Measurements from ENCODE around the gene ORC4.

DNA sequence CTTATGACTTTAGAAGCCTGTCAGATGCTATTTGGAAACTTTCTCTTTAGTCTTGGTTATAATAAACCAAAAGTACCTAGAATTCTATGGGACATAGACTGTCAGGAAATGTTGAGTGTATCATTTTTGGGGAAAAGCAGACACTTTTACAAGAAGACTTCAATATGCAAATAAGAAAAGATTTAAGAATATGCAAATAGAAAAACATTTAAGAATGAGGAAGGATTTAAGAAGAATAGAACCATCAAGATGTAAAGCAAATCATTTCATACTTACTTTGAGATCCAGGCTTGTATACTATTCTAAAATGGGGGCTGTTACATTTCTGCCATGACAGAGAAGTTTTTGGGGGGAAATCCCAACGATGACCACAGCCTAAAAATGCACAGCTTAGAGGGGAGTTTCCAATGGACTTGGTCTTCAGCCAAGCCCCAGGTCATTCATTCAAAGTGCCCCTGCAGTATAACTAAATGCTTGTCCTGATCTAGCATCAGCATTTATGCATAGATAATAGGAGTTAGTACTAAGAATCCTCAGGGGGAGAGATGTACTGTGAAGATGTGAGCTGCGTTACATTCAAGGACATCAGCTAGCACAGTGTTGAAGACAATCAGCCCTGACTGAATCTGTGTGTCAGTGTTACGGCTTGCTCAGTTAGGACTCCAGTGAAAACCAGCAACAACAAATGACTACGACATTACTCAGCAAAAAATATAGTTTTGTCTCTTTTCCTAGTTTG is 26.6 kb upstream of the GTDC1 start:
- RAMPAGE, long total RNA: no peak
- RRBS: no CpG with 5 or more reads among the region's 4 CpGs

DNA sequence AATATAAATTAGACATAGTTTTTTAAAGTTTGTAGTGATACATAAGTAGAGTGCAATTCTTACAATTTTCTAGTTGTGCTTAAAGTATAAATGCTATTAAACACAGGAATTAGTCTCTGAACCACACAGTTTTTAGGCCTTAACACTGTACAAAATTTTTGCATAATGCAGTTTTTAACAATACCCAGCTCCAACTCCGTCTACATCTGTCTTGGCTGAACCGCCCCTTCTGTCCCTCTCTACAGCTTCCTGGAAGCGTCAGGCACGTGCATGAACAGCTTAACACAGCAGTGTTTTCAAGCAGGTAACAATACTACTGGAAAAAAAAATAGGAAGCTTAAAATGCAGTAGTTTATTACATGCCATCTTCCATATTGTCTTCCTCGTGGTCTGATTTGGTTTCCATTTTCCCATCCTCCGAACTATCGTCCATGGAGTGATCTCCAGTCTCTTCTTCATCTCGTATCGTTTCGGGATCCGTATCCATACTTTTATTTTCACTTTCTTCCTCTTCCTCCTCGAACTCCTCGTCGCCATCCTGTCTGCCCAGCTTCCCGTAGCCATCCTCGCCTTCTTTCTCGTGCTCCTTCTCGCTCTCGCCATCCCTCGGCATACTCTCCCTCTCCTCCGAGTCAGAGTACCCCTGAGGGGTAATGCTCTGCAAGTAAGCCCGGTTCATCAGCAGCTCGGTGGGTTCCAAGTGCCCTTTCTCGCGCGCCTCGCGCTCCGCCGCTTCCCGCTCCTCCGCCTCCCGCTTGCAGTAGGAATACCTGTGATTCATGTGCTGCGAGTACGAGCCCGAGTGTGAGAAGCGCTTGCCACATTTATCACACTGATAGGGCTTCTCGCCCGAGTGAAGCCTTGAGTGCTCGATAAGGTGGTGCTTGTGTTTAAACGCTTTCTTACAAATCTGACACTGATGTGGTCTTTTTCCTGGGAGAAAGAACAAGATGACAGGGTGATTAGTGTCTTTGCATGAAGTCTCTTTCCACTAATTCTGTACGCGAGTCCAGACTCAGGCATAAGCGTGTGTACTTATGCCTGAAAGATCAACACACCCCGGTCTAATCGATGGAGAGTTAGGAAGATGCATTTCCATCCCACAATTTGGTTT is 57.1 kb upstream of the GTDC1 start:
- RAMPAGE, long total RNA: no peak
- RRBS: no CpG with 5 or more reads among the region's 46 CpGs

- RAMPAGE, long total RNA: no peak
- RRBS: no CpG with 5 or more reads among the region's 7 CpGs
These were observed 92.4 kb upstream of the GTDC1 start for GRCh38 chr2:144424346-144425566.

DNA sequence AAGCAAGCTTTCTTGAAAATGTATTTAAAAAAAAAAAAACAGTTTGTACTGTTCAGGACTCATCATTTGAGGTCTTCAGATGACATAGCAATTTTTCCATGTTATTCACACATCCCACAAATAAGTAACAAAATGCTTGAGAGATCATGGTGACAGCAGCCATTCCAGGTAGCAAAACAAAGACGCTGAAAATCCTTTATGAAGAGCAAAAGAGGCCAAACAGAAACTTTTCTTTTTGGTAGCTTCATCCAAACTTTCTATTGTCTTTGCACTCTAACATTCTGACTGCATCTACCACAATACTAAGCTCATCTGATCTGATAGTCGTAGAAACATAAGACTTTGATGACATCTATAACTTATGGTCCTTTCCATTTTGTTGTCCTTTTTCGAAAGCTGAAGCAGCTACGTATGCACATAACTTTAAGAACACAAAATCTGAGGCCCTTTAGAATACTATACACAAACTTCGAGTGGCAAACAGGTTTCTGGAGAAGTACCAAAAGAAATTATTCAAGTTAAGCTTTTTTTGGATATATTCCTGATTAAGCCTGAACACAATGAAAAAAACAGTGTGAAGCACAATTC is 76.0 kb downstream of the ZEB2 start:
- RAMPAGE, long total RNA: no peak
- RRBS: no CpG with 5 or more reads among the region's 5 CpGs

DNA sequence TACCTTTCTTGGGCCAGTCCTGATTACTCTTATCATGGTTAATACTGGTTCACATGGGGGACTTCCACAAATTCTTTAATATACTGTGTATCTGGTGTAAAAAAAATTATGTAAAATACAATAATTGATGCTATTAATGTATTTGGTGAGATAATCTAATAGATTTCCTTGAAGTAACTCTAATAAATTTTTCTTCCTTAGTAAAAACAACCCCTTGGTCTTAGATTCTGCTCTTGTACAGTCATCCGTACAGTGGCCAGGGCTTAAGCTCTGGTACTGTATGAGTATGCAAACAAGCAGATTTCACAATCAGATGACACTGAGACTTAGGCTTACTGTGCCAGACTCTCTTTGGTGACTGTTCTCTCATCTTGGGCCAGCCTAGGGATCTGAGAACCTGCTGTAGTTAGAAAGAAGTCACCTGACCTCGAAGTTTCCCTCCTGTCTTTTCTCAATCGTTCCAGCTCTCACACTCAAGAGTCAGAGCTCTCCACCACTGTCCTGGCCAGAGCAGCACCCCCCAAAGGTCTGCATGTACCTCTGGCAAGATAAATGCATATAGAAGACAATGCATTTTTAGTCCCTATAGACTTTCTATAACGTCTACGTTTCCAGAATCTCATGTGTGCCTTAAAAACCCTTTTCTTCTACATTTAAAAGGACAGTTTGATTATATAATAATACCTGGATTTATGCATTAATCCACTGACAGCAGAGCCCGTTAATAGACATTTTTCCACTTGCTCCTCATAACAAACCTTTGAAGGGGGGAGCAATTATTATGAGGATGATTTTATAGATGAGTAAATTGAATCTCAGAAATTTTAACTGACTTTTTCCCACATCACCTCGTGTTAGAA is 63.2 kb downstream of the ZEB2 start:
- RAMPAGE, long total RNA: no peak
- RRBS: no CpG with 5 or more reads among the region's 7 CpGs

DNA sequence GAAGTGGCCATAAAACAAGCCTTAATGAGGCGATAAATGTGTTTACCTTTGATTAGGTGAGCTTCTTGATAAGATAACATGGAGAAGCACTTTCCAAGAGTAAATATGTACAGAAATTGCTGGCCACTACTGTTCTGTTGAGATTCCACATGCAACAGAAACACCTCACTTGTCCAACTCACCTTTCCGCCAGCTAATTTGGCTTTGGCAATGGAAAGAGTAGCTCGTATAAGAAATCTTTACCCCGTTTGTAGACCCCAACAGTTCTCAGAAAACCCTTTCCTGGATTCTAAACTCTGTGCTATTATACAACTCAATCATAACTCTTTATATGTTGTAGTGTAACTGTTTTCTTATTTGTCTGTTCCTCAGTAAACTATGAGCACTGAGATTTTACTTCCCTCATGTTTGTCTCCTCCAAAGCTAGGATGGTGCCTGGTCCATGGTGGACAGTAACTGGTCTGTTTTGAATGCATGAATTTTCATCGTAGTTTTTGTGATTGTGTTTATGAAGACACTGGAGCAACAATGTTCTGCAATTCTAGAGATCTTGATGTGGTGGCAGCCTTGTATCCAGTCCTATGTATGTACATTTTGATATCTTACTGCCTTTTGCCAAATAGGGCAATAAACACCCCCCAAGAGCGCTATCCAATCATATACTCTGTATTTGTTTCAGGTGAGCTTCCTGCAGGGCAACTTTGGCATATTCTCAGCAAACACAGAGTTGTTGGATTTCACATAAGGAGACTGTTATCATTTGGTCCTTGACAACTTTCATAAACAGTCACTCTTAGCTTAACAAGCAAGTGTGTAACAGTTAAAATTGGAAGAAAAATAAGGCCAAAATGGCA is 54.8 kb downstream of the ZEB2 start:
- RAMPAGE, long total RNA: no peak
- RRBS: no CpG with 5 or more reads among the region's 6 CpGs

DNA sequence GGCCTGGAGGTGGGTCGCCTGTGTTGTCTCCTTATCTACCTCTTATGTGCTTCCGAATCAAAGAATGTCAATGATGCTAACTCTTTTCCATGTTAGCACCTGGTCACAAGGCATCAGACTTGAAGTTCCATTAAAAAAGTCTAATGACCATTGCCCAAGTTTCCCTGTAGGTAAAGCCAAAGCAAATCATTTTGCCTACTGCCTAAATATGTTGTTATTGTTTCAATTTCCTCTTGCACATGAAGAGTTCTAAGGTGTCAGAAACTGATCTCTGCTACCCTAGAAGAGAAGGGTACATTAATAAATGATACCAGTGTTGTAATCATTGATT is 45.7 kb downstream of the ZEB2 start:
- RAMPAGE, long total RNA: no peak
- RRBS: no CpG with 5 or more reads among the region's 2 CpGs

DNA sequence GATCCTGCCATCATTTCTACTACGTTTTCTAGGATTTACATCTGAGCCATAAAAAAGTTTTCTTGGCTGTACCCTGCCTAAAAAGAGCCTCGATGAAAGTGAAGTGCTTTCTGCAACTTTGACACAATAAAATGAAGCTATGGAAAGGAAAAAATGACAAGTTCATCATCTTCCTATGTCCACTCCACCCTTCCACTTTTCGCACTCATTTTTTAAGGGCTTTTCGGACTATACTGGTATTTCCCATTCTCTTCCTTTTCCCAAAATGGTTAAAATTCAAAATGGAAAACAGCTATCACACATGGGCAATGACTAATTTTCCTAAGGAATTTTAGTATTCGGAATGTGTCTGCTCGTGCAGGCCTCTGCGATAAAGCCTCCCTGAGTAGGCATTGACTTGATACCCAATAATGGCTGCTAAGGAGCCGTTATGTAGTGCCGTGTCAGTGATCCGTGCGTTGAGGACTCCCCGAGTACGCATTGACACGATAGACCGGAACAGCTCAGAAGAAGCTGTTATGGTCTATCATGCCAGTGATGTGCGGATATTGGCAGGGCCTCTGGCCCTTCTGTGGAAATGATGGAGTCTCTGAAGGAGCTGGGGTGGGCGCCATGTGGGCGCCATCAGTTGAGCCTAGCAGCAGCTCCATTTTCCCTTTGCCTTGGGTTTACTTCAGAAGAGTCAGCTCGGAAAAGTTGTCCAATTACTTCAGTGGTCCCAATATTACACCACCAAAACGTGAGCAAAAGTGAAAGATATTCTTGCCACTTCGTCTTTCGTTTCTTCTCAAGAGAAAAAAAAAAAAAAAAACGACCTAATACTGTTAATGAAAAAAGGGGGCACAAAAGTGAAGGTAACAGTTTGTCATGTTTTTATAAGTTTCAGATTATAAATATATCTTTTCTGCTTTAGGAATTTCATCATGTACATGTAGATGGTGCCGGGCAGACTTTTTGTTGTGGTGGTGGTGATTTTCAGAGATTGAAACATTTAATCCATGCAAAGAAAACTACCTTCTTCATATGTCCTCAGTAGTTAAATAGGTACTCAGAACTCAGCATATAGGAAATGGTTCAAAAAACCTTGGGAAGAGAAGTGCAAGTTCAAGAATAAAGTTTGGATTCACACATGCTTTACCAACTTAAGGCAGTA is 29.0 kb downstream of the ZEB2 start:
- RAMPAGE, long total RNA: no peak
- RRBS: no CpG with 5 or more reads among the region's 24 CpGs

GRCh38 chr2:144518974-144519790 is 737 bp downstream of the ZEB2 start:
- RAMPAGE, long total RNA: no peak
- RRBS: no CpG with 5 or more reads among the region's 8 CpGs

DNA sequence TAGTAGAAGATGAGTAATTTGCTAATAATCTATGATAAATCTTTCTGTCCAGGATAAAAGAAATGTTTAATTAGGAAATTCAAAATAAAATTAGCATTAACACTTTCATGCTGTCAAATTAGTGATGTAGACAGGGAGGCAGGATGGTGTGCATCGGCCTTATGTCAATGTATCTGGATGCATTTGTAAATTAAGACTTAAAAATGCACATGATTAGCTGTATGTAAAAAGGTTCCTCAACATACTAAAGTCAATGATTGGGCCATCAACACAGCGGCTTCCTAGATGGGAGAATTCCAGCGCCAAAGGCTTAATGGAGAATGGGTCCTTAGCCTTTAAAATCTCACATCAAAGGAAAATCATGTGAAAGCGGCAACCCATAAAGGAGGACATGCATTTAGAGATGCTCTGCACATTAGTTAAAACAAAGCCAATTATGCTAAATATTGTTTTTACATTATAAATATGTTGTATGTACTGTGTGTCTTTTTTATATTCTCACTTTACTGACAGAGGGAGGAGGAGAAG is 77.5 kb upstream of the ZEB2 start:
- RAMPAGE, long total RNA: no peak
- RRBS: no CpG with 5 or more reads among the region's 4 CpGs

DNA sequence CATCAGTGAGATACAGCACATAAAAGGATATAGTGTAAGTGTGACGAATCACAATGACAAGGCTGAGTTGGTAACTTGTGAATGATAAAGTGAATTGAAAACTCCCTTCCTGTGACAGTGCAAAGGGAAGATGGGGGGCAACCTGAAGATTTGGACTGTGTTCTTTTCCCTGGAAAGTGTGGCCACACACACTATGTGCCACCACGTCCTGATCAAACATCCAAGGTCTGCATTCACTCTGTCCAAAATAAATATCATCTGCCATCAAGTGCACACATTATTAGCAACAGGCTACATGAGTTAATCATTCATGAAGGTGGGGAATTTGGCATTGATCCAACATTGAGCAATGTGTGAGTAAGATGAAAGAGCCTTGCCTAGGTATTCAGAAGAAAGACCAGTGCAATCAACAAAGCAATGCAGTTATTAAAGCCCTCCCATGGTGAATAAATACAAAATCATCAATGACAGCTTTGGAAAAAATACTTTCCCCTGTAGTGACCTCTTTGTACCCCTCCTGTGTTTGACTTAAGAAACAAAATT is 1280.4 kb upstream of the ZEB2 start:
- RAMPAGE, long total RNA: no peak
- RRBS: no CpG with 5 or more reads among the region's 2 CpGs

GRCh38 chr2:148020554-148020813 is at the start of gene ORC4:
TSS of gene ORC4 (minus strand) at chr2:148020737.
- RAMPAGE, long total RNA: start-site peak on the minus strand at chr2:148020696-148020740, 182 and 66 reads in 2 replicates
- RRBS: no CpG with 5 or more reads among the region's 22 CpGs

DNA sequence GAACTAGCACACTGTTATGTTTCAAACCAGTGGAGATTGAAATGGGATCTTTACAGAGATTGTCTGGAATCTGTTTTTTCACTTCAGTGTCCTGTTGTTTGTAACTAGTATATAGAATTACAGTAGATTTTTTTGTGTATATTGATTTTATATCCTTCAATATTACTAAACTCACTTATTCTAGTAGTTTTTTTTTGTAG is 22.7 kb downstream of the EPC2 start:
- RAMPAGE, long total RNA: no peak

GRCh38 chr2:148877324-148877925 is 2.4 kb downstream of the KIF5C start:
- RAMPAGE, long total RNA: no peak
- RRBS: no CpG with 5 or more reads among the region's 3 CpGs

GRCh38 chr2:148926302-148927671 is 51.8 kb downstream of the KIF5C start:
- RAMPAGE, long total RNA: no peak
- RRBS: 79% methylated on average over 3 of the region's 46 CpGs

DNA sequence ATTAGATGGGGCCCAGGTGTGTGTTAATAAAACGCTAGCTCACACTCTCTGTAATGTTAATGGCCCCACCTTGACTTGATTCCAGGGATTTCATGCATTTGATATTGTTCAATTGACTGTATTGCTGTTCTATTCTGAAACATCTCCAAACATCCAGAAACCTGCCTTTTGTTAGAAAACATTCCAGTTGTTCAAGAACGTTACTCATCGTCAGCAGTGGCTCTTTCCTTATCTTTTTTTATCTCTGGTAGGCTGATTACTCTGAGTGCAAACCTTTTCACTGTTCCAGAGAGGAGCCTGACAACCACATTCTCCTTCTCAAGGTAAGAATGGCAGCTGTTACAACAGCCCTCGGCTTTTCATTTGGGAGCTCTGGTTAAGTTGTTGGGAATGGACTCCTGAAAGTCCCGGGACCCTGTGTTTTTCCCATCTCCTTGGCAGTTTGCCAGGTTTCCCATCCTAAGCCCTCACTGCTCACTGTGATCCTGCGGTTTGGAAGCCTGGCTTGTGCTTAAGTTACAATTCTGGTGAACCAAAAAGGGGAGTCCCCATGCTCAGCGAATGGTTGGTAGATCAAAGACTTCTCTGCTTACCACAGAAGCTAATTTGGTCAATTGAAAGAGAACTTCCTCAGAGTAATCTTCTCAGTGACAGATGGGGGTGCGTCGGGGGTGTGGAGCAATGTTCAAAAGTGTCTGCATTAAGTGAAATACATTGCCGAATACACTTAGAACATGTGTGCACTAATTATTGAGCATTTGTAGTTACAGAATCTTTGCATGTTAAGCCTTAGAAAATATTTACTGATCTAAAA is 122.2 kb downstream of the LYPD6B start:
- RAMPAGE, long total RNA: no peak
- RRBS: no CpG with 5 or more reads among the region's 10 CpGs

DNA sequence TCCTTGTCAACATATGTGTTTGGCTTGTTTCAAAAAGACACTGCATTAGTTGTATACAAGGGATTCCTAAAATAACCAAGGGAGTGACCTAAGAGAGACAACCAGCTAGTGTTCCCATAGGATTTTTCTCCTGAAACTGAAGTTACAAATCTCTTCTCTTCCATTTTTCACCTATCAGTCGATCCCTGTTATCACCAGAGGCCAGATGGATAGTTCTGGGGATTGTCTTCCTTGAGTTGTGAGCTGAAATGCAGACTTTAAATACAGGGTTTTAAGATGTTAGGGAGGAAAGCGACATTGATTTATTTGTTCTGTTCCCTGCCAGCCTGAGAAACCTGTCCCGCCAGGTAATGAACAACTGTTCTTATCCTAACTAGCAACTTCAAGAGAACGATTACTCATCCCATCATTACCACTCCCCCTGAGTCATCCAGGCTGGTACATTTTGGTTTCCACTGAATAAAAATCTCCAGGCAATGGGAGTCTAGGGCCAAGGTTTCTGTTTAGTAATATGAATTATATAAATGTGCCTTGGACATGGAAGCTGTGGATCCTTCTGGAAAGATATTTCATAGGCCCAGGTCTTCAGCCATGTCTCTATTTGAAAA is 131.1 kb downstream of the LYPD6B start:
- RAMPAGE, long total RNA: no peak
- RRBS: no CpG with 5 or more reads among the region's 4 CpGs

DNA sequence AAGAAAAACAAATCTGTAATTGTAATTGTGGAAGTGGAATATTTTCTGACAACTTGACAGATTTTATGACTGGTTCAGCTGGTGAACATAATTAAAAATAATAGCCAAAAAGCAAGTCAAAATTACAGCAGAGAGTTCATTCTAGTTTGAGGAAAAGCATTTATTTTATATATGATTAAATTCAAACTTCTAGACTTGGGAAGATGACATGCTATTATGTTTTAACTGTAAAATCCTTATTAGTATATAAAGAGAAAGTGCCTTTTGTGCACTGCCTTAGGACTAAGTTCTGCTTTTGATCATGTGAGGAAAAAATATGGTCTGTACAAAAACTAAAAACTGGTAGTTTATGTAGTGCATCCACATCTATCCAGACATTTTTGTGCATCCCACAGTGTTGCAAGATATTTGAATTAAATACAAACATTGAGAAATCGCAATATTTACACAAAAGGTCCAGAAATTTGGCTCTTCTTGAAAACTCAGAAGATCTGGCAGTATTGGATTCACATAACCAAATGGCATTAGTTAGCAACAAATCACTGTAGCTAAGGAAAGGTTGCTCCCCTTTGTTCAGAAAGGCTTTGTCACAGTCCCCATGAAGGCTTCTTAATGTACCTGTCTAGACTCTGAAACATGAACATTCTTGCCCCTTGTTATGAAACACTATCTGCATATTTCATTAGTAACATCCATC is 2.4 kb downstream of the MMADHC start:
- RAMPAGE, long total RNA: no peak
- RRBS: no CpG with 5 or more reads among the region's 1 CpG

GRCh38 chr2:149591473-149592015 is 4.0 kb upstream of the MMADHC start:
- RAMPAGE, long total RNA: no peak
- RRBS: no CpG with 5 or more reads among the region's 2 CpGs

DNA sequence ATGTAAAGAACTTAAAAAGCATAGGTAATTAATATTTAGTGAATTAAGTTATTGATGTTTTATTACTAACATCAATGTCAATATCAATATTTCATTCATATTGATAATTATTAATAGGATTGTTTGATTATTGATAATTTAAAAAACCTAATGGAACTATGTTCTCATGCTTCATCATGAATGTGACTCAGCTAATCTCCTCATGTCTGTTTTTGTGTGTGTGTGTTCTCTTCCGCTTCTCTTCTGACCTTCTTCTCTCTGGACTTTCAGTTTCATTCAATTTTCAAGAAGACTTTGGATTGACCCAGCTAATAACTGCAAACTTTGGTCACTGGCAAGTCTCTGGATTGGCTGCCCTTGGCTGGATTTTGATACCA is 167.9 kb downstream of the RND3 start:
- RAMPAGE, long total RNA: no peak
- RRBS: no CpG with 5 or more reads among the region's 1 CpG

Measured in epithelial cell of proximal tubule (primary cell).